AG09319 (cell line): ENCODE measurements around a stretch of chr13.

DNA sequence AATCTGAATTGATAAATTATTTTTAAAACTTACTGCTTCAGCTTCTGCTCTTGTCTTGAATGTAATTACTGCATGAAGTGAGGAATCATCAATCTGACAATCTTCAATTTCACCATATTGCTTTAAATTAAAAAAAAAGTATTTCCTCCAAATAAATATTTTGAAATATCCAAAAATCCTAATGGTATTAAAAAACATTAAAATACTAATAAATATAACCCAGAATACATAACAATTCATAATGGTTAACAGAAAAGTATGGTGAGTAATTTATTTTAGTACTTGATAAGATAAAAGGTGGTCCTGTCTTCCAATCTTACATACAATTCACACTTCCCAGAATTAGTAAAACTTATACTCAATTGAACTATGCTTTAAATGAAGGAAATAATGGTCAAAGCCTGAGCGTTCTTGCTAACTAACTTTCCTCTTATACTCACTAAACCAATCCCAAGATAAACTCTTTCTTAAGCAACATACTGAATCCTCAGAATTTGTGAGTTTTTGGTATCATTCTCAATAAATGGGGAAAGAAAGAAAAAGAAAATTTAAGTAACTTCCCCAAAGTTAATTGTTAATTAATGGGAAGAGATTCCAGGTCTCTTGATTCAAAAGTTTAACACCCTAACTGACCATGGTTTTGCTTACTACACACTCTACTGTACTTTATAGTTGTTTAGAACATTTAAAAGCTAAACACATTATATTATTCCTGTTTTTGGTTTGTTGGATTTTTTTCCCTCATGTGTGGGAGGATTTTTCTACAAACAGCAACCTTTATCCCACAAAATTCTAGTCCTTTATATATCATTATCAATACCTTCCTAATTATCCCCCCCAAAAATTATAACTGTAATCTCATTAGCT lies 71.5 kb downstream of the RBM26 start:
- RRBS = no CpG with 5 or more reads among the region's 1 CpG

GRCh38 chr13:79370898-79371327 lies 35.1 kb downstream of the RBM26 start:
- RRBS = no CpG with 5 or more reads among the region's 13 CpGs

- RRBS = no CpG with 5 or more reads among the region's 5 CpGs
Measured at GRCh38 chr13:79402400-79403463, 3.3 kb downstream of the RBM26 start.

DNA sequence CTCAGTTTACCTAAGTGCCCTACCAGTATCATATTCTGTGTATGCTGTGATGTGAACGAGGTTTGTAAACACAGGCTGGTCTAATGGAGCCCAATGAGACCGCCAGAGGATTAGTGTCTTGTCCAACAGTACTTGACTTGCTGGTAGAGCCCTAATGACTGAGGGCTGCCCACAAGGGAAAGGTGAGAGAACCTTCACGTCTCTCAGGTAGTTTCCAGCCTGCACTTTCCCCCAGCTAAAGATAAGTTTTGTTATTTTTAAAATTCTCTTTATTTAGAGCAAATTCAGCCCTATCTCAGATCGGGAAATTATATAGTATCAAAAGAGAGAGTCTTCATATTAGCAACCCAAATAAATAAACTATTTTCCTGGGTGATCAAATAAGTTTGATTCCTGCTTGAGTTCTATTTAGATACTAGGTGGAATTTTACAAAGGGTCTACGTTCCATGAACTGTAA lies 576 bp upstream of the RBM26 start:
- RRBS = no CpG with 5 or more reads among the region's 5 CpGs

DNA sequence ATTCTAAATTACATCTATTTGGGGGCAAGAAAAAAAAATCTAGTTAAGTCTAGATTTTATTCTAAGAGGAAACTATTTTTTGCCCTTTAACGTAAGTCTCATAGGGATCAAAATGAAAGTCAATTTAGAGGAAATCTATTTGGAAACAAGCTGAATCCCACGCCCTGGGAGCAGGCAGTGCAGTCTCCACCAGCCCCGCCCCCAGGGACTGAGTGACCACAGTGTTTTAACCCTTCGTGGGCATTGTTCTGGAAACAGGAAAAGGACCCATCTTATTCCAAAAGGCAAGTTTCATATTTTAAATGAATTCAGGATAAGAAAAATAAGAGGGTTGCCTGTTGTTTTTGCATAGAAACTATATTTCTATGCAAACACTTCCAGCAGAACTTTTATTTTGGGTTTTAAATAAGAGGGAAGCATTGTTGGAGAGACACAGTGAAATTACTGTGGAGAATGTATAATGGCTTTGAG lies 209.7 kb downstream of the SPRY2 start:
- RRBS = no CpG with 5 or more reads among the region's 4 CpGs

GRCh38 chr13:80141307-80141592 lies 199.7 kb downstream of the SPRY2 start:
- RRBS = no CpG with 5 or more reads among the region's 3 CpGs

DNA sequence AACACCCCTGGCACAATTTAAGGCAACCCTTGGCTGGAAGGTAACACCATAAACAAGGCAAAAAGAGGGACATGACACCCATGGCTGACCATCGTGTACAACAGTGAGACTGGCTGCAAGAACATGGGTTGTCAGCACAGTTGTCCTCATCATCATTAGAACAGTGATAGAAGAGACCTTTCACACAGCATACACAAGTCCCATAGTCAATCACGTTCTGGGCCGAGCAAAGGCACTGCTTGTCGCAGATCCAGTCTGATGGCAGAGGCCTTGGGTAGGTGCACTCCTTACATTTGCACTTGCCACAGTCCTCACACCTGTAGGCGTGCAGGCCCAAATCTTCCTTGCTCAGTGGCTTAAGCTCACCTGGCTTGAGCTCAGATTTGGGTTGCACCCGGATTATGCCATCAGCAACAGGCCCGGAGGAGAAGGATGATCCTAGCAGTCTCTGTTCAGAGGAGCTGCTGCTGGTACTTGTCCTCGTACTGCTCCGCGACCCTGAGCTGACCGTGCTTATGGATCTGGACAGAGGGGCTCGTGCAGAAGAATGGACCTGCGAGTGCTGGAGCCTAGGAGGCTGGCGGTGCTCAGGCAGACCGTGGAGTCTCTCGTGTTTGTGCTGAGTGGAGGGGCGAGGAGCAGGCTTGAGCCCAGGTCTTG lies 3.9 kb downstream of the SPRY2 start:
- RRBS = no CpG with 5 or more reads among the region's 17 CpGs

DNA sequence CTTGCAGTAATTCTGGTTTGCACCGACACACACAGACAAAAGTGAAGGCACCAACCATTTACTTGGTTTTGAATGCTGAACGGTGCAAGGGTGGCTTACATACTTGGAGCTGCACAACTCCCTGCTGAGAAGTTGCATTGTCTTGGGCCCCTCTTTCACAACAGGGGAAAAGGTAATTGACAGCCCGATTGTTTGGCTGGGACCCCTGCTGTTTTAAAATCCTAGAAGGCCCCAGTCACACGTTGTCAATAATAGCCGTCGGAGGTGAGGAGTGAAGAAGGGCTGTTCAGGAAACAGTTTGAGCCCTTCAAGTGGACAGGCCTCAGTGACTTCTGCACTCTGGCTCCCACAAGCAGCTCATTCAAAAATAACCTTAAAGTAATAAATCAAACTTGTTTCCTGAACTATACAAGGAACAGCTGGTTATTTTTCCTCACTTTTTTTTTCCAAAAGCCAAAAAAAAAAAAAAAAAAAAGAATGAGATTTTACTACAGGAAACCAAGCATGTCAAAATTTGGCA lies 18.9 kb upstream of the SPRY2 start:
- RRBS = no CpG with 5 or more reads among the region's 6 CpGs

DNA sequence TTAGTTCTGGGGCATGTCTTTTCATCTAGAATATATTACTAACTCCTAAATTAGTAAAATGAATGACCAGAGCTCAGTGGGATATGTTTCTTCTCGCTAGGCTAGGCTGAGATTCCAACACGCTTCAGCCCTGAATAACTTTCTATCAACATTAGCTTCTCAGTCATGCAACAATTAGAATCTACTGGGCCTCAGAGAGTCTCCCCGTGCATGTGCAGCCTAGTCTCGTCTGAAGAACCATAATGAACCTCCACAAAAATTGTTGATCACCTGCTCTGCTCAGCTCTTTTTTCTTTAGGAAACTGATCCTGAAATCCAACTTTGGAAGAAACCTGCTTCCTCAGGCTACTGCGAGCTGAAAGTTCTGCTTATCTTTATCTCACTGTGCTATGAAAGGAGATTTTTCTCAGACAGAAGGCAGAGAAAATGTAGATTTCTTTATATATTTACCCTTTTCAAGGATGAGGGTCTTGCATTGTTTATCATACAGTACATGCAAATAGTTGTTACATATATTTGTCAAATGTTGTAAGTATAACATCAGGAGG lies 327.5 kb downstream of the SLITRK1 start:
- RRBS = no CpG with 5 or more reads among the region's 5 CpGs

DNA sequence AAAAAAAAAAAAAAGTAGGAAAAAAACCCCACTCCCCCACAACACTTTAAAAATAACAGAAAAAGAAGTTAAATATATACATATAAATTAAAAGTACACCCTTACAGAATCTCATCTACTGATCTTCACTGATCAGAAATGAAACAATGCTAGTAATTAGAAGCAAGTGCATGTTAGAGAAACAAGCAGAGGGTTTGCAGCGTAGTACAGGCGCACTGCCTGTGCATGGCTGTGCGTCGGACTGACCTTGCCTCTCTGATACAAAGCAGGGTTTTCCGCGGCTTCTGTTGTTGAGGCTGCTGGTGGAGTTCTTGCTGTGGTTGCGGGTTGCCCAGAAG lies 547 bp downstream of the SLITRK1 start:
- RRBS = no CpG with 5 or more reads among the region's 7 CpGs

GRCh38 chr13:85363201-85364012 lies 435.8 kb downstream of the SLITRK6 start:
- RRBS = 94% methylated on average over 8 of the region's 35 CpGs

DNA sequence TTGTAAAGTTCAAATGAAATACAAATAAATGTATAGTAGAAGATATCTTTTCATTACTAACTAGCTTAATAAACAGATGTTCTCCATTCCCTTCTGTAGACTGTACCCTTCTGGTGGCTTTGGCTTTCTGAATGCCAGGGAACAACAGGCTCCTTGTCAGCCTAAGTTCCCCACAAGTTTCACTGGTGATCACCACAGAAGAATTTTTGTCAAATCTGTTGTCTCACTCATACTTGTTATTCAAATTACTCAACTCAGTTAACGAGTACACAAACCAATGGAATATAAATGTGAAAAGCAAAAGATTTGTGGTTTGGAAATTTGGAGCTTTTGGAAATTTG lies 154.4 kb upstream of the SLITRK5 start:
- RRBS = no CpG with 5 or more reads among the region's 1 CpG

- RRBS = 95% methylated on average over 6 of the region's 41 CpGs
Measured at GRCh38 chr13:89363045-89363566, 1691.9 kb downstream of the SLITRK5 start.

GRCh38 chr13:89401198-89401697 lies 1730.1 kb downstream of the SLITRK5 start:
- RRBS = no CpG with 5 or more reads among the region's 2 CpGs

GRCh38 chr13:89402146-89402608 lies 1731.0 kb downstream of the SLITRK5 start:
- RRBS = no CpG with 5 or more reads among the region's 1 CpG

- RRBS = under 1% methylated on average over 28 of the region's 85 CpGs
Measured at GRCh38 chr13:91346562-91347781, 51.4 kb upstream of the GPC5 start.

- RRBS = no CpG with 5 or more reads among the region's 6 CpGs
Measured at GRCh38 chr13:91357952-91358926, 40.2 kb upstream of the GPC5 start.

- RRBS = no CpG with 5 or more reads among the region's 4 CpGs
Measured at GRCh38 chr13:93233888-93234673, 7.5 kb downstream of the GPC6 start.

- RRBS = no CpG with 5 or more reads among the region's 3 CpGs
Measured at GRCh38 chr13:93328862-93329365, 102.3 kb downstream of the GPC6 start.

GRCh38 chr13:94303524-94304106 lies 175.9 kb downstream of the DCT start:
- RRBS = no CpG with 5 or more reads among the region's 5 CpGs